Cytotoxic T cell (primary cell): ENCODE measurements around a stretch of chr19.

GRCh38 chr19:17328512-17328857 is 6.2 kb downstream of the ANO8 start:
- PRO-cap, 2 experiments = no peak in any of the 2 experiments

GRCh38 chr19:17358434-17358796 is 18.7 kb downstream of the PLVAP start:
- PRO-cap, 2 experiments = no peak in any of the 2 experiments

DNA sequence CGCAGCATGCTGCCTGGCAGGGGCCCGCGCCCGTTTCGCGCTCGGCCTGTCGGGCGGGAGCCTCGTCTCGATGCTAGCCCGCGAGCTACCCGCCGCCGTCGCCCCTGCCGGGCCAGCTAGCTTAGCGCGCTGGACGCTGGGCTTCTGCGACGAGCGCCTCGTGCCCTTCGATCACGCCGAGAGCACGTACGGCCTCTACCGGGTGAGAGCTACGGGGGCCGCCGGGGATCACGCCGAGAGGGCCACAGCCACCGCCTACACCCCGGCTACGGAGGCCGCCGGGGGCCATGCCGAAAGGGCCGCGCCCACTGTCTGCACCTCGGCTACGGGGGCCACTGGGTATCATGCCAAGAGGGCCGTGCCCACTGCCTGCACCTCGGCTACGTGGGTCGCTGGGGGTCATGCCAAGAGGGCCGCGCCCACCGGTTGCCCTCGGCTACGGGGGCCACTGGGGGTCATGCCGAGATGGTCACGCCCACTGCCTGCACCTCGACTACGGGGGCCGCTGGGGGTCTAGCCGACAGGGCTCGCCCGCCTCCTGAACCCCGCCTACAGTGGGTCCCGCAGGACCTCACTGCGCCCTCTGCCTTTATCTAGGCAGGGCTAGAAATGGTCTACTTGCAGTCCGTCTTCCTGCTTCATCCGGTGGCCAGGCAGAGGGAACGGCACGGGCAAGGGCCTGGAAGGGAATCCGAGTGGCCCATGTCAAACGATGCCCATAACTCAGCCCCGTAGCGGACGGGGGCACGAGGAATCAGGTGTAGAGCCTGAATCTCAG is 499 bp downstream of the PGLS start:
- PRO-cap, 2 experiments = peak in 2 of 2 experiments; most common minus-strand start position 197 of the sequence (in 2)

DNA sequence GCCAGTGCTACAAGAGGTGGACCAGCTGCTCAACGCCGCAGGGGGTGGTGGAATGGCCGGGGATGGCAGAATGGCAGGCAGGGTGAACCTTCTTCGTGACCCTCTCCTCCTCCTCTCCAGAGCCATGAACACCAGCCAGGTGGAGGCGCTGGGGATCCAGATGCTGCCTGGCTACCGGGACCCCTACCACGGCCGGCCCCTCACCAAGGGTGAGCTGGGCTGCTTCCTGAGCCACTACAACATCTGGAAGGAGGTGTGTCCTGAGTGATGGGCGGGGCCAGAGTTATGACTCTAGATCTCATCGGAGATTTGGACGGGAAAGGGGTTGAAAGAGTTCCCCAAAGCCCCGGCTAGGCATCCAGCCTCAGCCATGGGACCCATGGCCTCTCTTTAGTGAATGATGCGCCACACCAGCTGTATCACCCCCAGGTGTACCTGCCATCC is 22.4 kb downstream of the COLGALT1 start:
- PRO-cap, 2 experiments = no peak in any of the 2 experiments

DNA sequence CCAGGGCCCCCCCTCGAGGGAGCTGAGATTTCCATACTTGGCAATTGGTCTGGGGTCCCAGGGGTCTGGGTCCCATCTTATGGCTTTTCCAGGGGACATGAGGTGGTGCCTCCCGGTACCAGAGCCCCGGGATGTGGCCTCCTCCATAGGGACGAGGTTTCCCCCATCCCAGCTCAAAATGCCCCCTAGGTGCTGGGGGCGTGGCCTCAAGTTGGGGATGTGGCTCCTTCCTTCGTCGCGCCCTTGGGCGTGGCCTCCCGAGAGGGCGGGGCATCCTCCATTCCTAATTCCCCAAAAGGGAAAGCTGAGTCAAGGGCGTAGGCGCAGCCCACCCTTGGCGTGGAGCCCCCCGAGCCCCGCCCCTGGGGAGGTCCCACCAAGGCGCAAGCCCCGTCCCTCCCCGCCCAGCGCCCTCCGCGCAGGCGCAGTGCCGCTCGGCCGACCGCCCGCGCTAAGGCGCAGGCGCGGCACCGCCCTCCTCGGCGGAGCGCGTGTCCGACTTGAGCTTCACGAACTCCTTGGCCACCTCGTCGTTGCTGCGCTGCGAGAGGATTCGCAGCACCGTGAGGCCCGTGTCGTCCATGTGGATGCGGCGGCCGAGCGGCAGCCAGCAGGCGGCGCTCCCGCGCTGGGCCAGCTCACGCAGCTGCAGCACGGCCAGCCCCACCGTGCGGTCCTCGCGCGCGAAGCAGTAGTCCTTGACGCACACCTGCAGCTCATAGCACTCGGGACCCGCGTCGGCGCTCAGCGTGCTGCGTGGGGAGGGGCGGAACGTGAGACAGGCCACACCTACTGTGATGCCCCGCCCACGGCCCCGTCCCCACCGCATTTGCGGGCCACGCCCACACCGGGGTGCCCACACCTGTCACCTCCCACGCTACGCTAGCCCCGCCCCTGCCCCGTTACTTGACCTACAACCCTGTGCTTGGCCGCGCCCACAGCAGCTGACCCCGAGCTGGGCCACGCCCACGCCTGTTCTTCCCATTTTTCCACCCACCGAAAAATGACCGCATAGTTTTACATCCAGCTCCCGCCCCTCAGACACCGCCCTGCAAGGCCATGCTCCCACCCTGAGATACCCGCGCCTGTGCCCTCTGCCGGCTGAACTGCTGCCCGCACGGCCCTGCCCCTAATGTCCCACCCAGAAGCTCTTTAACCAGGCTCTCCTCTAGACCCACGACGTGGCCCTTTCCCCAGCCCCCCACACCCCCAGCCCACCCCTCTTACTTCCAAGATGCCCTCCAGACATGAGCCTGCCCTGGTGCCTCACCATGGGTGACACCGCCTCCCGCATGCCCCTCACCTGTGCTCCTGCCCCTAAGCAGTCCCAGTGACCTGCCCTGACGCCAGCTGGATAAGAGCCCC is 50.6 kb downstream of the COLGALT1 start:
- PRO-cap, 2 experiments = peak in 2 of 2 experiments; most common minus-strand start position 690 of the sequence (in 1)

DNA sequence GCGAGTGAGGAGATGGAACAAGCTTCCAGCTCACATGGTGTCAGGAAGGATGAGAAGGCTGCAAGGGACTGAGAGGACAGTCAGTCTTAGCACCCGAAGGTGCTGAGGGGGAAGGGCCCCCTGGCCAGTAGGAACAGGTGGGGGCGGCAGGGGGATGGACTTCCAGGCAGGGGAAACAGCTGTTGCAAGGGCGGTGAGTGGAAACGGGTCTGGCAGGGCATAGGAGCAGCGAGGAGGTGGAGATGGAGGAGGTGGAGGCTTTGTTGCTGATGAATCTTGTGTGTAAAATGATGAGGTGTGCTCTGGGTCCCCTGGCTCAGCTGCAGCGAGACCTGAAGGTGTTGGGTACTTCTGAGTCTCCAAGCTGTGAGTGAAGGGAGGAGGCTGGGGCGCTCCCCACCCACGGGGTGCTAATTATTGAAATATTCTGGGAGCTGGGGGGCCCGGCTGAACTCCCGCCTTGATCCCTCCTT is 1.2 kb downstream of the MAP1S start:
- PRO-cap, 2 experiments = no peak in any of the 2 experiments

- PRO-cap, 2 experiments = no peak in any of the 2 experiments
These were observed 12.1 kb upstream of the FCHO1 start for GRCh38 chr19:17738948-17739732.

GRCh38 chr19:17811506-17812179 is 9.7 kb downstream of the INSL3 start:
- PRO-cap, 2 experiments = no peak in any of the 2 experiments

GRCh38 chr19:17827941-17828381 is 6.6 kb upstream of the INSL3 start:
- PRO-cap, 2 experiments = peak in 1 of 2 experiments; most common minus-strand start chr19:17828081 (in 1)

- PRO-cap, 2 experiments = no peak in any of the 2 experiments
These were observed 15.7 kb downstream of the CCDC124 start for GRCh38 chr19:17948538-17948948.

GRCh38 chr19:17951412-17952396 is 15.2 kb upstream of the KCNN1 start:
- PRO-cap, 2 experiments = no peak in any of the 2 experiments

GRCh38 chr19:18000914-18002028 is 6.7 kb upstream of the ARRDC2 start:
- PRO-cap, 2 experiments = peak in 2 of 2 experiments; most common plus-strand start chr19:18001236 (in 2); most common minus-strand start chr19:18001656 (in 2)

DNA sequence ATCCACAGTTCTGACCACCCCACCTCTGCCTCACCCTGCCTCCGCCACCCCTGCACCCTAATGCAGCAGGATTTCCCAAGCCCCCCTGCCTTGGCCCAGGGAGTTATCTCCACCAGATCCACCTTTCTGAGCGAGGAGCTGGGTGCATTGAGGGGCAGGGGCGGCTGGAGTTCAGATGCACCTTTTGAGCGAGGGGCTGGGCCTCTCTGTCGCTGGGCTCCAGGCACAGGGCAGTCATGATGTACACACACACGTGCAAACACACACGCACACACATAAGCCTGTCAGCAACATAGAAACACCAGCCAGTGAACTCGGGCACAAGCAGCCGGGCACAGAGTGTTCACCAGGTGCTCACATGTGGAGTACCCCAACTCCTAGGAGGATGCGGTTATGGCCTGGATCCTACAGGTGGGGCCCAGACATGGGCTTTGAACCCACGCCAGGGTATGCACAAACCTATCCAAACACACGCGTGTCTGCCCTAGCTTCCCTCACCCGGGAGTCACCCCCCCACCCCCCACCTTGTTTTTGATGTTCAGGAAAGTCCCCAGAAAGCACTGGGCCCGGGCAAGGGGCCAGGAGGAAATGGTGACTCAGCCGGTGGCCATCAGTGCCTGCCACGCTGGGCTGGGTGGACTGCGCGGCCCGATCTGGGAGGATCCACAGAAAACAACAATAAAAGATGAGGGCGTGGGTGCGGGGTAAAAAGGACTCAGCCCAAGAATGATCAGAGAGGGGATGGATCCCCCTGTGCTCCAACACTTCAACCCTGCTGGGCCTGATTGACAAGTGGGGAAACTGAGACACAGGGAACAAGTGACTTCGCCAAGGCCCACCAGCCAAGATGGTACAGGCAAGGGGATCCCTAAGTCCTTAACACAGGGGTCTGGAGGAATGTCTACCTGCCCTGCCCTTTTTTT is 13.3 kb downstream of the ARRDC2 start:
- PRO-cap, 2 experiments = no peak in any of the 2 experiments

DNA sequence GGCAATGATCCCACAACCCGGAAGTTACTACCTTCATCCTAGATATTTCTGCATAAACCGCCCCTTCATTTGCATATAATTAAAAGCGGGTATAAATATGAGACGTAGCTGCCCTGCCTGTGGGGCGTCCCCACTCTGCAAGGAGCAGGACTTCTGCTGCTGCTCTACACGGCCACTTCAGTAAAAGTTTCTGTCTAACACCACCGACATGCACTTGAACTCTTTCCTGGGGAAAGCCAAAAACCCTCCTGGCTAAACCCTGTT is 21.8 kb downstream of the IL12RB1 start:
- PRO-cap, 2 experiments = no peak in any of the 2 experiments

DNA sequence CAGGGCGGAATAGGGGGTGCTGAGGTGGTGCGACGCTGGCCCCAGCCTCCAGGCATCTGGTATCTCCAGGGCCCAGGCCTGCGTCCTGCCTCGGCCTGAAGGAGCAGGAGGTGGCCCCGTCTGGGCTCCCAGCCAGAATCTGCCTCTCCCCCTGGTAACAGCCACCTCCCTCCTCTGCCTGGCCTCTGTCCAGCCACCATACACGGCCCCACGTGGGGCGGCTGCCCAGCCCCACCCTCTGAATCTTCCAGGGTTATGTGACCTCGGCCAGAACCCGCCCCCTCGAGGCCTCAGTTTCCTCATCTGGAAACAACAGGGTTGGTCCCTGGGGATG is 4.2 kb downstream of the PIK3R2 start:
- PRO-cap, 2 experiments = no peak in any of the 2 experiments

GRCh38 chr19:18160931-18161936 is 8.3 kb downstream of the PIK3R2 start:
- PRO-cap, 2 experiments = peak in 2 of 2 experiments; most common plus-strand start chr19:18161585 (in 1); most common minus-strand start chr19:18161379 (in 1)

GRCh38 chr19:18193539-18194436 is 770 bp downstream of the MPV17L2 start:
- PRO-cap, 2 experiments = peak in 1 of 2 experiments; most common minus-strand start chr19:18193855 (in 1)

DNA sequence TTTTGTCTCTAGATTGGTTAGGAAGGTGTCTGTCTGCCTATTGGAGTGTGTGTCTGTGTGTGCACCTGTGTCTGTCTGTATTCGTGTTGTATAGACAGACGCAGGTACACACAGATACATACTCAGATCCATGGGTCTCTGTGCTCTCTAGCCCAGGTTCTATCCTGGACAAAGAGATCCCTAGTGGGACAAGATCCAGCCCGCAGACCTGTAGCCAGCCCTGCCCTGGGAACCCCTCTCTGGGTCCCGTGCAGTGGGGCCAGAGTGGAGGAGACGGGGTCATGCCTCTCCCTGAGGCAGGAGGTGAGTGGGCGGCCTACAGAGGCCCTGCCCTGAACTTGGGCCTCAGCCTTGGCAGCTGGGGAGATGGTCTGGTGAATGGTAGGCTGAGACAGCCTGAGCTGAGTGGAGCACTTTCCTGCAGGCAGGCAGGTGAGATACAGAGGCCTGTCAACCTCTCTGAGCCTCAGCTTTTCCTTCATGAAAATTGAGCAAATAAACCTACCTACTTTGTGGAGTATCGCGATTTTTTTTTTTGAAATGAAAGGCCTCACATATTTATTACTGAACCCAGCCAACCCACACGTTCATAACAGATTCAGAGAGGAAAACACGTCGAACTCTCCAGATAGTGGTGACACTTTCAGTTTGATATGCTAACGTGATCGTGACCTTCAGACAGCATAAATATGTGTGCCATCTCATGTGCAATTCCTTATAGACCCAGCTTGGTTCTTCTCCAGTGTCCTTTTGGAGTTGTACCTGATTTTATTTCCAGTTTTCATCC is 3.4 kb upstream of the JUND start:
- PRO-cap, 2 experiments = peak in 1 of 2 experiments; most common plus-strand start position 715 of the sequence (in 1); most common minus-strand start position 591 of the sequence (in 1)

DNA sequence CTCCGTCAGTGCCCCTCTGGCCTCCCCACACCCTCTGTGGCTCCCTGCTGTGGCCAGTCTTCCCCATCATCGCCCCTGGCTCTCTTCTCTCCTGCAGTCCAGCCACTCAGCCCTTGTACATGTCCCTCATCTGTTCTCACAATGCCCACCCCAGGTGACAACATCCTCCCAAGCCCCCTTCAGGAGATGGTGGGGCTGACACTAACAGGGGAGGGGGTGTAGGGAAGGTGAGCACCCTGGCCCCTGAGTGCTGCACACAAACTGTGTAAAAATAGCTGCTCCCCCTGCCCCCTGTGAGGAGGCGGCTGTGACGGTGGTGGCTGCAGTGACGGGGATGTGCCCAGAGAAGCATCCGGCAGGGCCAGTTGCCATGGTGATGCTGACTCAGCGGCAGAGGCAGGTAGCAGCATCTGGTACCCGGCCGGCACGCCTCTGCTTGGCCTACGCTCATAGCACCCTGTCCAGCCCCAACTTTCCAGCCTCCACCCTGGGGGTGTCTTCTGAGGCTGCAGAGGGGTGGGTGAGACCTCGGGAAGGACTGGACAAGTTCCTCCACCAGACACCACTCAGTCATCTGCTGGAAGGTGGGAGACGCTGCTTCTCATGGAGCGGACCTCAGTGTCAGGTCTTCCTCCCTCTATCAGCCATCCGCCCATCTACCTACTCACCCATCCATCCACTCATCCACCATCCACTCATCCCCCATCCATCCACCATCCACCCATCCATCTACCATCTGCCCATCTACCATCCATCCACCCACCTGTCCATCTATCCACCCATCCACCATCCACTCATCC is 13.2 kb upstream of the JUND start:
- PRO-cap, 2 experiments = peak in 2 of 2 experiments; most common plus-strand start position 499 of the sequence (in 1); most common minus-strand start position 263 of the sequence (in 2)

DNA sequence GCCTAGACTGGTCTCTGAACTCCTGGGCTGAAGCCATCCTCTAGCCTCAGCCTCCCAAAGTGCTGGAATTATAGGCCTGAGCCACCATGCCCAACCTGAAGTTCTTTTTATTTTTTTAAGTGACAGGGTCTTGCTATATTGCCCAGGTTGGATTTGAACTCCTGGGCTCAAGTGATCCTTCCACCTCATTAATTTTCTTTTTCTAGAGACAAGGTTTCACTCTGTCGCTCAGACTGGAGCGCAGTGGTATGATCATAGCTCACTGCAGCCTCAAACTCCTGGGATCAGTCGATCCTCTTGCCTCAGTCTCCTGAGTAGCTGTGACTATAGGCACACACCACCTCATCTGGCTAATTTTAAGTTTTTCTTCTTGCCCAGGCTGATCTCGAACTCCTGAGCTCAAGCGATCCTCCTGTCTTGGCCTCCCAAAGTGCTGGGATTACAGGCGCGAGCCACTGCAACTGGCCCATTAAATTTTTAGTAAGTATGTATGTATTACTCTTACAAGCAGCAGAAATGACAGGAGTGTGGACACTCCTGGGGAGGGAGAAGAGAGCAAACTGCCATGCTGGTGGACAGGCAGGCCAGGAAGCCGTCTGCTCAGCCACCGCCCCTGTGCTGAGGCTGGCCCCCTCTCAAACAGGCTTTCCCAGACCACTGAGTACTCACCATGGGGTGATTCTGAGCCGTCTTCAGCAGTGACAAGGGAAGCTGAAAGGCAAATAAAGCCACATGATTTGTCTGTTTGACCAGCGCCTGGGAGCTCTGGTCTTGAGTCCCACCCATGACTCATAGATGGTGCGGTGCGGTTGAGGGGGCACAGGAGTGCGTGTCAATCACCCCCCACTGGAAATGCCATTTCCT is 7.3 kb downstream of the LSM4 start:
- PRO-cap, 2 experiments = no peak in any of the 2 experiments